Left lung (tissue), 1 donor: Measurements from ENCODE around the gene H2AP.

DNA sequence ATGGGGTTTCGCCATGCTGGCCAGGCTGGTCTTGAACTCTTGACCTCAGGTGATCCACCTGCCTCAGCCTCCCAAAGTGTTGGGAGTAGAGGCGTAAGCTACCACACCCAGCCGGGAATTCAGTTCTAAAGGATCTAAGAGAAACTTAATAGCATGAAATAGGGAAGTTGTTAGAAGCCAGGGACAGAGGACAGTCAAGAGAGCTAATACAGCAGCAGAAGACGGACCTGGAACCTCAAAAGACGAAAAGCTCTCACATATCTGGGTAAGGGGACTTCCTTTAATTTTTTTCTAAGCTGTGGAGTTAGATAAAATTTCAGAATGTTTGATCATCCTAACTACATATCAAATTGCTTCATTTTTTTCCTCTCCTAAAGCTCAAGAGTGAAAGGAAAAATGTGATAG is 427.8 kb upstream of the FTHL17 start:
- PRO-cap = no peak

GRCh38 chrX:31500713-31501232 is 428.9 kb upstream of the FTHL17 start:
- PRO-cap = no peak

DNA sequence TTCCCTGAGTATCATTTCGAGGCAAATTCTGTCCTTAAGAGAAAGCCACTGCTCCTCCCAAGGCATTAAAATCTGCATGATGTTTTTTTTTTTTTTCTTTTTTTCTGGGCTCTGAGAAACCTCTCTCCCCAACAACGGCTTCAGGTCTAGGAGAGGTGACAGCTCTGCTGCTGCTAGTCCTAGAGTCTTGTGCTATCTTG is 528.8 kb upstream of the FTHL17 start:
- PRO-cap = unidirectional peak, plus-strand start at position 97 of the sequence

GRCh38 chrX:31929244-31929897 is 857.5 kb upstream of the FTHL17 start:
- PRO-cap = no peak

- PRO-cap = no peak
These were observed 860.5 kb upstream of the FTHL17 start for GRCh38 chrX:31932283-31932734.

DNA sequence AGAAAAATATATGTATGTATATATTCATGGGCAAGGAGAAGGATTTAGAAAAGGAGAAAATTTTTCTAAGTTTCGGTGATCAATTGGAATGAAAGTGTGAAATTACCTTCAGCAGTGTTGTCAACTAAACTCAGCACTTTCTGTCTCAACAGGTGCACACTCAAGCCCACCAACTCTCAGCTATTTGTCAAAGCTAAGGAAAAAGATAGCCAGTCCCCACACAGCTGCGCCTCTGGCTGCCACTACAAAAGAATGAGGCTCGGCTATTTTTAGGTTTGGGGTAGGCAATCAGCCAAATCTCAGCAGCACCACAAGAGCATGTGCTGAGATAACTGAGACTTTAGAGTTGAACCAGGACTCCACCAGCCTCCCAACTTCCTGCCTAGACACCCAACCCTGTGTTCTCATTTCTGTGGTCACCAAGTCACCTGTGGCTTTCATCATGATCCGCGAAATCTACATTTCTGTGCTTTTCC is 28.1 kb downstream of the DMD start:
- PRO-cap = no peak

DNA sequence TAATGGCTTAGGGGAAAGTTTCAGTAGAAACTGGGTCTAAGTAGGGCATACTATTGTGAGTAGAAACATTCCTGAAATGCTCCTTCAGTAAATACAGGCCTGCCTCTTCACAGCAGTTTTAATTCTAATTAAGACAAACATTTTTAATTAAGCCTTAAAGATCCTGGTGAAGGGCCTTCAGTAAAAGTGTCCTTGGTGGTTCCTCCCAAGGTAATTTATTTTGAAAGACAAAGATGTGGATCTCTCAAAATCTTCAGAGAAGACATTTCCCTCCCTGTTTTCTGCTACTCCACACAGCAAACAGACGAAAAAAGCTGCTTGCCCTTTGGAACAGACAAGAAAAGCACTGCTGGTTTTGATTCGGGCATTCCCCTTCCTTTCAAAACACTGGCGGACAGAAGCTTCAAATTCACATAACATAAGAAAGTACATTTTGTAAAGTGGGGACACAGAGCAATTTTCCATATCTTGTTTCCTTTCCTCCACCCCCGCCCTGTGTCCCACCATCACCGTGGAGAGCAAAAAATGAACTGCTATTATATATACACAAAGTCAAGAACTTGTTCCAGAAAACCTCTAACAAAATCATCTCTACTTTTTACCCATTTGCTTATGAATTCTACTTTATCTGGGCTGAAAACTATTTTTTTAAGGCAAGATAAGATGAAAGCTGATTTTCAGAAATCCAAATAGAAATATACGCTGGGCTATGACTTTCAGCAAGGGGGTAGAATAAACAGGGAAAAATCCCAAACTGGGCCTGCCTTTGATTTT is 2.7 kb downstream of the TMEM47 start:
- PRO-cap = no peak

GRCh38 chrX:36720120-36720468 is 288.1 kb upstream of the FAM47C start:
- PRO-cap = no peak

- PRO-cap = unidirectional peak, plus-strand start at chrX:37746473
These were observed 33.7 kb upstream of the CYBB start for GRCh38 chrX:37745990-37746746.

- PRO-cap = no peak
These were observed at the start of gene H2AP for GRCh38 chrX:37990704-37990993. Gene H2AP, plus strand, starts transcription at chrX:37990779.

DNA sequence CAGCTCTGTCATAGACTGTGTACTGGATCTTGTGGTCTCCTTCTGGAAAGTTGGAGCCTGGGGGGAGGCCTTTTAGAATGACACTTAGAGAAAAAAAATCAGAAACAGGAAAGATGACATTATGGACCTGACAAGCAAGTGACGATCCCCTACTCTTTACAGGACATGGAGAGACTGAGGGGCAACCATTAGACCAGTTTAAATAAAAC is 59.8 kb downstream of the SRPX start:
- PRO-cap = no peak

- PRO-cap = no peak
These were observed 9.3 kb upstream of the OTC start for GRCh38 chrX:38343034-38343541.

DNA sequence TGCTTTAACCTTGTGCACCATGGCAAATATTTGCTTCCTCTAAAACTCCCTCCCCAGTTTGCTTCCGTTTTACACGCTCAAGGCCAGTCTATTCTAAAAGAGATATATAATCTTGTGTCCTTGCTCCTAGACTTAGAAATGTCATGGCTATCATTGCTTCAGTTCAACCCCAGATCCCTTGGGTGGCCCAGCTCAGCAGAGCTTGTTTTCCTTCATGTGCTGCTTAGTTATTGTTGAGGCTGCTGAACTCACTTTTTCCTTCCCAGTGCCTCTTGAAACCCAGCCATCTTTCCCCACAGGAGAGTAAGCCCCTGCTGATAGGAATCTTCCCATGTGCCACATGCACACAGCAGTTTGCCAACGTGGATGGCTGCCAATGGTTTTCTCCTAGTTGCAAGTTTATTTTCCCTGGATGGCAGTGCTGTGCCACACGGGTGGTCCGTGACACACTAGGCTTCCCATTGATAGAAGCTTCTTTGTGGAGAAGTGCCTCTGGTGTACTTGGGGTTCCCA is 76.0 kb downstream of the TSPAN7 start:
- PRO-cap = no peak

GRCh38 chrX:38803497-38804540 is 2.6 kb downstream of the MID1IP1 start:
- PRO-cap = bidirectional peak, plus-strand start at chrX:38804177, minus-strand start at chrX:38803972

GRCh38 chrX:38879652-38880310 is 78.5 kb downstream of the MID1IP1 start:
- PRO-cap = no peak

GRCh38 chrX:39419204-39419557 is 617.9 kb downstream of the MID1IP1 start:
- PRO-cap = no peak

GRCh38 chrX:39855526-39856206 is 242.1 kb downstream of the BCOR start:
- PRO-cap = no peak

- PRO-cap = no peak
These were observed 211.5 kb downstream of the BCOR start for GRCh38 chrX:39886238-39886685.

- PRO-cap = no peak
These were observed 202.4 kb downstream of the BCOR start for GRCh38 chrX:39895136-39895927.

- PRO-cap = no peak
These were observed 76.6 kb downstream of the BCOR start for GRCh38 chrX:40021160-40021627.